Ascending aorta (tissue), 1 donor: ENCODE data around the genes RASA2 and SLC9A9.

GRCh38 chr3:141486612-141487477 lies at the start of gene RASA2:
RASA2 (plus strand) TSS chr3:141487027.
- PRO-cap, result unidirectional peak, plus-strand start at chr3:141487041

GRCh38 chr3:141591834-141593174 lies 105.5 kb downstream of the RASA2 start:
- PRO-cap, result no peak

GRCh38 chr3:141659684-141660149 lies 78.4 kb upstream of the RNF7 start:
- PRO-cap, result no peak

- PRO-cap, result no peak
Observed at GRCh38 chr3:141840669-141841369, 35.6 kb upstream of the ATP1B3 start.

DNA sequence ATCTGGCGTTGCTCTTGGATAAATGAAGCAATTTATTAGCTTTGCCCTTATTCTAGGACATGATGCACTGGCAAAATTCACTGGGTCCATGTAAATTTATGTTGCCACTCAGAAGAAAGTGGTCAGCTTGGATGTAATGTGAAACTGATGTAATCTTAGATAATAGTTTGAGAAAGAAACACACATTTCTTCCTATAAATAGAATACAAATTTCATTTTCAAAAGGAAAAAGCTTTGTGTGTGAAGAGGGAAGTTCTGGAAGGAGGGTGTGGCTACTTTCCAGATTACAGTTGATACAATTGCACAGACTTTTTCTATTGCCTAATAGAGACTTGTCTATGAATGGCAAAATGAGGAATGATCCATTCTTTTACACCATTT lies 23.3 kb upstream of the ATP1B3 start:
- PRO-cap, result no peak

DNA sequence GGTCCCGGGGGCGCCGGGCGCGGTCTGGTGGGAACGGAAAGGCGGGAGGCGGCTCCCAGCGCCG lies 337 bp downstream of the ATP1B3 start:
- PRO-cap, result no peak

DNA sequence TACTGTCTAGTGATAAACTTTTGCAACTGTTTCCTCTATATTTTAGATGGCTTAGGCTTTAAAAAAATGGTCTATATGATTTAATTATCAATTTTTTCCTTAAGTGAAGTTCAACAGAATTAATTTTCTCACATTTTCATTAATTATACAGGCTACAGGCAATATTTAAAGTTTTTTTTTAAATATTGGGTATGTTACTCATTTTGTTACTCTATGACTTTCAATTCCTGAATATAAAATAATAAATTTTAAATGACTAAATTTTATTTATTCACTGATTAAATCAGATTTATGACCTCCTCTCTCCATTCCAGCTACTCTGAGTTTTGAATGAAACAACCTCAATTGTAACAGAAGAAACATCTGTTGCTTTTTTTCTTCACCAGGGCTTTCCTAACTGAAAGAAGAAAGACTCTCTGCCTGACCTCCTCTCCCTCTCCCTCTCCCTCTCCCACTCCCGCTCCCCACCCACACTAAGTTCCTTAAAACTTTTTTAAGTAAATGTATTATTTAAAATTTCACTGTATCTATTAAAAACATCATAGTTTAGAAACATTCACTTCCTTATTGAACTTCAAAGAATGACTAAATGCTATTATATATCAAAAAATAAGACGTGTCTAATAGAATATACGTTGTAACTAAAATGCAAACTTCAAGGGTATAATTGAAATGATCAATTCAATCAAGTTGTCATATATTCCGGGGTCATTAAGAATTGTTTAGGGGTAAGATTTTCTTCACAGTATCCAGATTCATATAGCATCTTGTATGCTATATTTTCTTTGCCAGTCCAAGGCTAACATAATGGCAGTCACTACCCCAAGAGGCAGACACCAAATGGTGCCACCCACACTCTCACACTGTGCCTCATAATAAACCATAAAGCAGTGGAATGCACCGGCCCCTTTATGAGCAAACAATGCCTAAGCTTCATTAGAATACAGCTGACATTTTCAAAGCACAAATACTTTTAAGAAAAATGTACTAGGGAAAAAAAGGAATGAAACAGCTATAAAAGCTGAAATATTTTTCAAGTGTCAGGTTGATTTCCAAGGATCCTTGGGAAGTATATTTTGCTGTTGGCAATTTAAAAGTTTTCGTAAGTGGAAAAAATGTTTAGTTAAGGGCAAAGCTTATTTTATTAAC lies 121.9 kb downstream of the TFDP2 start:
- PRO-cap, result no peak

DNA sequence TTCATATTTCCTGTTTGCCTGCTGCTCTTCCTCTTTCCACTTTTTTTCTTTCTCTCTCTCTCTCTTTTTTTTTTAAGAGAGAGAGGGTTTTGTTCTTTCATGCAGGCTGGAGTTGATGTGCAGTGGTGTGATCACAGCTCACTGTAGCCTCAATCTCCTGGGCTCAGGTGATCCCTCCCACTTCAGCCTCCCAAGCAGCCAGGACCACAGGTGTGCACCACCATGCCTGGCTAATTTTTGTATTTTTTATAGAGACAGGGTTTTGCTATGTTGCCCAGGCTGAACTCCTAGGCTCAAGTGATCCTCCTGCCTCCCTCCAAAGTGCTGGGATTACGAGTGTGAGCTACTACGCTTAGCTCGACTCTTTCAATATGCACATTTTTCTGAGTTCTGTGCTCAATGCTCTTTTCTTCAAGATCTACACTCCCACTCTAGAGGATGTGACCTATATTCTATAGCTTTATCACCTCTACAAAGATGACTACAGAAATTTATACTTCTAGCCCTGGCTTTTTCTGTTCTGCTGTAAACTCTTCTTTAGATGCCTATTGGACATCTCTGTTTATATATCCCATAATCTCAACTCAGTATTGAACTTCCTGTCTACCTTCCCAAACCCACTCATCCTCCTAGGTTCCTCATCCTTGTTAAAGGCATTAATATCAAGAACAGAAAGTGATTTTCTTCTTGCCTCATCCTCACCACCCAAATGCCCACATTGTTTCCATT lies 117.1 kb downstream of the TFDP2 start:
- PRO-cap, result no peak

- PRO-cap, result no peak
Observed at GRCh38 chr3:142421349-142421831, 26.4 kb downstream of the XRN1 start.

DNA sequence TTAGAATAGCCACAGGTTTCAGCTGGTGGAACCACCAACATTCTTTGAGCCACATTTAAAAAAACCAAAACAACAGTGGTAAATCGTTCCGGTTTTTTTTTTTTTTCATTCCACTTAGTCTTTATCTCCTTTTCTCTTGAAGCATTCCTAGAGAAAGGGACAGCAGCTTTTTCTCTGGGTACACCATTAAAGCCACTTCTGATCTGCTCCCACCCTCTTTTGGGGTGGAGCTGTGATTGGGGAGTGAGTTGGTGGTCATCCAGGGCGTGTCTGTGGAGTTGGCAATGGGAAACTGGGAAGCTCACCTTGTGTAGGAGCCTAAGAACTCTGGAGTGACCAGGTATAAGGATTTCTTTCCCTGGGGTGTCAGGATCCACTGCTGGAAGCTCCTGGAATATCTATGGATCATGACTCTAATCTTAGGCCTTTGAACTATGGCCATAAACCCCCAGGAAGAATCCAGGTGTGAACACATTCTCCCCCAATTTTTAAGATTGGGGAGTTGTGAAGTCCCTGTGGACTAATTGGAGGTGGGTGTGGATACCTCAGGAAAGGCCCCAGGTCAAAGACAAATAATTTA lies 5.9 kb downstream of the PLS1 start:
- PRO-cap, result no peak

GRCh38 chr3:142904492-142905124 lies 15.7 kb upstream of the PCOLCE2 start:
- PRO-cap, result no peak

DNA sequence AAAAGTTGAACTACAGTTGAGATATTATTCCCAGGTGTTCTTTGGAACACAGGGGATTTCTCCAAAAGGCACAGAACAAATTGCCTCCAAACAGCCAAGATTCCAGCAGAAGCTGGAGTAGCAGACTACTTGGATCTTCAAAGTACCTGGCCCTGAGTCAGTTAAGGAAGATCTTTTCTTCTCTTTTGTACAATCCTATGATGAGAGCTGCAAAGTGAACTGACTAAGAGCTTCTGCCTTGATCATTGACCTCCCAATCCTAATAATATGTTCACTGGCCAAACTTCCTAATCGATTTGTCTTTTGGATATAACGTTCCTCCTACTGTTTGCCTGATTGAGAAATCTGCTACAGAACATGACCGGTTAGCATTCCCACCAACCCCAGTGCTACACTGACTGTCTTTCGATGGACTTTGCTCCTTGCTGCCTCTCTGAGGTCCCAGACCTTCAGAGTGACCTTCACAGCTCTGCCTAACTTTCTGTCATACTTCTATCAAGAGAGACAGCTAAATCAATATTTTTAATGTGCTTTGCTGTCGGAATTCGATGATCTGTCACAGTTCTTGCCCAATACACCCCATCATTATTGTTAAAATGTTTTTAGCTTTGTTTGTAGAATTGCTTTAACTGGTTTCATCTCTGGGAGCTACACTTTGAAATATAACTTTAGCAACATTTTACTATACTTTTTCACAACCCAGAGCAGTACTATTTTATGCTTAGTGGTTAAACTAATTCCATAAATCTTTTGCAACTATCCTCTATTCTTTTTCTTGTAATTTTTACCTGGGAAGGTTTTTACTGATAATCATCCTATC lies 21.8 kb downstream of the PAQR9 start:
- PRO-cap, result no peak

DNA sequence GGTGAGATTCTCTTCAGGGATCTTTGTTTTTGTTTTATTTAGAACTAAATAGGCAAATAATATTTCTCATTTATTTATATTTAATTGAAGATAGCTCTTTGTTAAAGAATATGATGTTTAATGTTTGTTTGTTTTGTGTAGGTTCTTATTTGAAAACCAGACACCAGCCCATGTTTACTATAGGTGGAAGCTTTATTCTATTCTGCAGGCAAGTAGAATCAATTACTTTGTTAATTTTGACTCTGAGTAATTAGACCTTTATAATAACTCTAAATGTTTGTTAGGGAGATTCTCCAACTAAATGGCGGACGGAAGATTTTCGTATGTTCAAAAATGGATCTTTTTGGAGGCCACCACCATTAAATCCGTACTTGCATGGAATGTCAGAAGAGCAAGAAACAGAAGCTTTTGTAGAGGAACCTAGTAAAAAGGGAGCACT lies 26.8 kb downstream of the U2SURP start:
- PRO-cap, result no peak

GRCh38 chr3:143150961-143151202 lies 31.3 kb downstream of the CHST2 start:
- PRO-cap, result no peak

GRCh38 chr3:143847622-143848125 lies 594 bp downstream of the SLC9A9 start:
- PRO-cap, result no peak

- PRO-cap, result no peak
Observed at GRCh38 chr3:143848130-143848874, at the start of gene SLC9A9. SLC9A9 (minus strand) TSS chr3:143848468.

- PRO-cap, result bidirectional peak, plus-strand start at chr3:143973081, minus-strand start at chr3:143972979
Observed at GRCh38 chr3:143973015-143973513, 1.4 kb downstream of the DIPK2A start.

DNA sequence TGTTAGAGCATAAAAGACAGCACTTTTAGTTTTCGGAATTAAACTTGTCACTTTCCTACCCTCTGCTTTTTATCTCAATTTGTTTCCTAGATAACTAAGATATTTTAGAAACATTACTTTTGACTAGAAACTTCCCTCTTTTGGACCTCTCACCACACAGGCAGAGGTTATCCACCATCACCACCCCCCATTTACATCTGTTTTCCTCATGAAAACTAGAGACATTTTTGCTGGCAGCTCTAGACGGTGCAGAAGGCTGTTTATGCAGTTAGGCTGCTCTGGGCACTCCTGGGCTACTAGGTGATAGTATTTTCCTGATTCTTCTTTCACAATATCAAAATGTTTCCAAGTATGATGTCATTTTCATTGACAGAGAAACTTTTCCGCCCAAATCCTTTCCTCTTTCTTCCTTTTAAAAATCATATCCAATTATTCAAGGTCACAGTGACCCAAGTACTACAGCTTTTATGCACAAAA lies 67.1 kb downstream of the PLOD2 start:
- PRO-cap, result no peak

GRCh38 chr3:146120890-146121849 lies 39.8 kb downstream of the PLOD2 start:
- PRO-cap, result no peak

DNA sequence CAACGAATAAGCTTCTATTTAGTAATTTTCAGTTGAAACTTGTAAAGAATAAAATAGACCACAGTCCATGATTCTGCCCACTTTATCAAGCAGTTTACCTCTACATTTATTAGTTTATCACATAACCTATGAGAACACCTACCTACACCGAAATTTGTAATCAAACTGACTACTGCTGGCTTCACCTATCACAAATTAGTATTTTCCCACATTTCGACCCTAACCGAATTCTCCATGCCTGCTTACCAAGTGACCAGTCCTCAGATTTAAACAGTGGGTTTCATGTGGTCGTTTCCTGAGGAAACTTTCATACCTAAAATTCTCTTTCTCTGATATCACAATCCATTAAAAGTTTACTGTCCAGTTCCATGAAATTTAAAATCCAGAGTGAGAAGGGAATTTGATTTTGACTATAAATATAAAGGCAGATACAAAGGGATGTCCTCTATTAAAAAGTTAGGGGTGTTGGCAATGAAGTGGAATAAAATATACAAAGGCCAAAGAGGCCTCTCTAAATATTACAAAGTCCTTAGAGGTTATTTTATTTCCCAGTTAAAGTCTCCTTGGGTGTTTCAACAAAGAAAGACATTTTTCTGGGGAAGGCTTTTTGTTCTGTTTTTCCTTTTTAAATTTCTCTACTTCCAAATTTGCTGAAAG lies 1.9 kb downstream of the PLOD2 start:
- PRO-cap, result no peak